LNCaP clone FGC (cell line): ENCODE results near the gene JARID2.

- RRBS, 2 experiments: no CpG with 5 or more reads among the region's 7 CpGs
Measured at GRCh38 chr6:14133703-14134223, 16.2 kb downstream of the CD83 start.

- RRBS, 2 experiments: no CpG with 5 or more reads among the region's 5 CpGs
Measured at GRCh38 chr6:14134639-14135144, 17.1 kb downstream of the CD83 start.

GRCh38 chr6:14211522-14212248 is 94.1 kb downstream of the CD83 start:
- RRBS, 2 experiments: no CpG with 5 or more reads among the region's 29 CpGs

DNA sequence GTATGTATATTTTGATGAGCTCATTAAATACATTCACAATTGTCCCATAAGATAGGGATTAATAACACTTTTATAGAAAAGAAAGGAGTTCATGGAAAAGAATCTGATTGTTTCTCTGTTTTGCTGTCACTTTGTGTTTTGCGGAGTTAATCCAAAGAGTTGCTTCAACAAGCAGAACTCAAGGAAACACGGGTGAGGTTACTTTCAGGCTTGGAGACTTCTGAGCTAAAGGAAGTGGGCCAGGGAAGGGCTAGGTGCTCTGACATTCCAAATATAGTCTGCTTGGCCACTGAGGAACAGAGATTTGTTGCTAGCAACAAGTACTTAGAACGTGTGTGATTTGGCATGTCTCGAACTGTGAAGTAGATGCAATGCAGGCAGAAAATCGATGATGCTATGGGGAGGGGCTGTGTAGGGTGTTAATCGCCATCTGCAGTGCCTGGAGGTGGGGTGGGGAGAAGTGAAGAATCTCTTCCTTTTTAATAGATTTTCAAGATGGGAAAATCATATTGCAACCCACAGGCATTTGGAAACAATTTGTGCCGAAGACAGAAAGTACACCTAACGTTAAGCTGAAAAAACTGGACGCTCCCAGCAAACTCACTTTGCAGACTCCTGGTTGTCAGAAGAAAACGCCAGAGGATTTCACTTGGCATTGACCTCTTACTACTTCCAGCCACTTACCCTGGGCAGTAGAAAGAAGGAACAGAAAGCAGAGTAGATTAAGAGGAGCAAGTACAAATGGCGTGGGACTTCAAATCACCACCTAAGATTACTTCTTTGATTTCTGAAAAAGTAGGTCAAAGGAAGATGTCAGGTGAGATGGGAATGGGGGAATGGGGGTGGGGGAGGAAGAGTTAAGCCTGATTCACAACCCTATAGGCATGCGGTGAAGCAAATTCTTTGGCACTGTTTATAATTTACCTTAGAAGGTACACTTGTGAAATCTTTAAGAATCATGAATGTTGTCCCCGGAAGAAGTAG is 314.0 kb downstream of the CD83 start:
- RRBS, 2 experiments: no CpG with 5 or more reads among the region's 13 CpGs

- RRBS, 2 experiments: no CpG with 5 or more reads among the region's 8 CpGs
Measured at GRCh38 chr6:14660911-14661685, 543.5 kb downstream of the CD83 start.

DNA sequence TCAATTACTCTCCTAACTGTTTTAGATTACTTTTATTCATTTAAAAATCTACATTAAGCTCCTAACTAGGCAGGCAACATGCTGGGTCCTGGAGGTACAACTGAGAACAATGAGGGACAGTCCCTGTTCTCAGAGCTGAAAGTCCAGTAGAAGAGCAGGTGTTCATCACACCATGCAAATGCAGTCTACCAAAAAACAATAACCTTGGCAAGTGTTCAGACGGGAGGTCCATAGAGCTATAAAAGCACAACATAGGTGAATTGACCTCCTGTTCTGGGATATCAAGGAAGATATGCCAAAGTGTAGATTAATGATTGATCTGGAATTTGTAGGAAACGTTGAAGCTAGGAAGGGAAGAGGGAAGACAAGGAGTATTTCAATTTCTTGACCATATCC is 485.9 kb upstream of the JARID2 start:
- RRBS, 2 experiments: no CpG with 5 or more reads among the region's 2 CpGs

- RRBS, 2 experiments: no CpG with 5 or more reads among the region's 8 CpGs
Measured at GRCh38 chr6:14777486-14778086, 468.3 kb upstream of the JARID2 start.

GRCh38 chr6:14841976-14842351 is 403.9 kb upstream of the JARID2 start:
- RRBS, 2 experiments: no CpG with 5 or more reads among the region's 7 CpGs

DNA sequence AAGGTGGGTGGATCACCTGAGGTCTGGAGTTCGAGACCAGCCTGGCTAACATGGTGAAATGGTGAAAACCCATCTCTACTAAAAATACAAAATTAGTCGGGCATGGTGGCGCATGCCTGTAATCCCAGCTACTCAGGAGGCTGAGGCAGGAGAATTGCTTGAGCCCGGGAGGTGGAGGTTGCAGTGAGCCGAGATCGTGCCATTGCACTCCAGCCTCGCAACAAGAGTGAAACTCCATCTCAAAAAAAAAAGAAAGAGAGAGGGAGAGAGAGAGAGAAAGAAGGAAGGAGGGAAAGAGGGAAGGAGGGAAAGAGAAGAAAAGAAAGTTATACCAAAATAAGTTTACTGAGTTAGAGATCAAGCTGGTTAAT is 341.3 kb upstream of the JARID2 start:
- RRBS, 2 experiments: no CpG with 5 or more reads among the region's 7 CpGs

- RRBS, 2 experiments: no CpG with 5 or more reads among the region's 5 CpGs
Measured at GRCh38 chr6:15101174-15101396, 144.8 kb upstream of the JARID2 start.

GRCh38 chr6:15243423-15243929 is 2.4 kb upstream of the JARID2 start:
- RRBS, 2 experiments: no CpG with 5 or more reads among the region's 5 CpGs

DNA sequence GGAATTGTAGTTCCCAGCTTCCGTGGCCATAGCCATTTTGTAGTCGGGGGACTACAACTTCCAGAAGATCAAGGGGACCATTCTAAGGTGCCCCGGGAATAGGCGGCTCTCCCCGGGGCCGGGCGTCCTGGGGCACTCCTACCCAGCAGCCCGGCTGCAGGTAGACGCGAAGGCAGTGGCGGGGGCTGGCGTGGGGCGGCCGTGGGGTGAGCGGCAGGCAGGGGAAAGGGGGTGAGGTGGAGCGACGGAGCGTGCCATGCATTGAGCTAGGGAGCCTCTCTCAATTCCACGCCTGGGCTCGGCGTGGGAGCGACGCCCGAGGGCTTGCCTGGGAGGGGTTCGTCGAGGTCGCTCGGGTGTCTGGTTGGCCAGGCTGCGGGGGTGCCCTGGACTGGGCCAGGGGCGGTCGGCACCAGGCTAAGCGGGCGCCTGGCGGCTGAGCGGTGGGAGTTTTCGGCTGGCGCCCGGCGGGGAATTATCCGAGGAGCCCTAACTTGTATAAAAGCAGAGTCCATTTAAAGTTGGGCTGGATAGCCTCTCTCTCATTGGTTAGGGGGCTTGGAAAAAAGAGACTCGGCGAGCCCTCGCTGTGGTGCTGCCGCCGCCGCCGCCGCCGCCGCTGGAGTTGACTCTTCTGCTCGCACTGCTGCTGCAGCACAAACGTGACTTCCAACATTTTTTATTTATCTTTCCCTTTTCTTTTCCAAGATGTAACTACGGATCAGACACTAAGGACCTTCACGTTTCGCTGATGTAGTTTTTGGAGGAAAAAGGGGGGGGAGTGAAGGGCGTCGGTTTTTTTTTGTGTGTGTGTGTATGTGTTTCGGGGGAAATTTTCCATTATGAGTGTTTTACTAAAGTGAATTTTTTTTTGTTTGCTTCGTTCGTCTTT is at the start of gene JARID2:
TSS of gene JARID2 (plus strand) at position 622 of the 892 bp plus-strand sequence.
- RRBS, 2 experiments: no CpG with 5 or more reads among the region's 60 CpGs

DNA sequence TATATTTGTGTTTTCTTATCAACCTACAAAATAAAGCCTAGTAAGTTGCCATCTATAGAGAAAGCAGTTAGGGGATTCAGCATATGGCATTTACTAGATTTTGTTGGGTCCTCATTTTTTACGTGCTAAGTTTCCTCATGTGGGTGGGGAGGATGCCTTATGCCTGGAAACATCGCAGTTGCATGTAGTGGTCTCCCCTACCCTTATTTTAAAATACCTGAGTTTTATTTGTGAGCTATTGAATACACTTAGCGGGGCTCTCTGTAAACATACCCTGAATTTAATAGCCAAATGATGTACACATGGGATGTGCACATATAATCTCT is 27.1 kb downstream of the JARID2 start:
- RRBS, 2 experiments: no CpG with 5 or more reads among the region's 3 CpGs

DNA sequence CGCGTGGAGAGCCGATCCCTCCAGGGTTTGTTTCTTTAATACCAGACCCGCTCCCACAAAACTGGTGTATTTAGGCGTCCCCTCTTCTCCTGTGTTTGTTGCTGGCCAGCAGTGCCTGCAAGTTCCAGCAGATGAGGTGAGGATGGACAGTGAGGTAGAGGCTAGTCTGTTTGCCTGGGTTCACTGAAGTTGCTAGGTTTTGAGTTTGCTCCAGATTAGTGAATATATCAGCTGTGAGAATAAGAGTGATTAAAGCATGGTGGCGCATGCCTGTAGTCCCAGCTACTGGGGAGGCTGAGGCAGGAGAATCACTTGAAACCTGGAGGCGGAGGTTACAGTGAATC is 71.9 kb downstream of the JARID2 start:
- RRBS, 2 experiments: no CpG with 5 or more reads among the region's 7 CpGs

- RRBS, 2 experiments: no CpG with 5 or more reads among the region's 7 CpGs
Measured at GRCh38 chr6:15338515-15339272, 92.8 kb downstream of the JARID2 start.

DNA sequence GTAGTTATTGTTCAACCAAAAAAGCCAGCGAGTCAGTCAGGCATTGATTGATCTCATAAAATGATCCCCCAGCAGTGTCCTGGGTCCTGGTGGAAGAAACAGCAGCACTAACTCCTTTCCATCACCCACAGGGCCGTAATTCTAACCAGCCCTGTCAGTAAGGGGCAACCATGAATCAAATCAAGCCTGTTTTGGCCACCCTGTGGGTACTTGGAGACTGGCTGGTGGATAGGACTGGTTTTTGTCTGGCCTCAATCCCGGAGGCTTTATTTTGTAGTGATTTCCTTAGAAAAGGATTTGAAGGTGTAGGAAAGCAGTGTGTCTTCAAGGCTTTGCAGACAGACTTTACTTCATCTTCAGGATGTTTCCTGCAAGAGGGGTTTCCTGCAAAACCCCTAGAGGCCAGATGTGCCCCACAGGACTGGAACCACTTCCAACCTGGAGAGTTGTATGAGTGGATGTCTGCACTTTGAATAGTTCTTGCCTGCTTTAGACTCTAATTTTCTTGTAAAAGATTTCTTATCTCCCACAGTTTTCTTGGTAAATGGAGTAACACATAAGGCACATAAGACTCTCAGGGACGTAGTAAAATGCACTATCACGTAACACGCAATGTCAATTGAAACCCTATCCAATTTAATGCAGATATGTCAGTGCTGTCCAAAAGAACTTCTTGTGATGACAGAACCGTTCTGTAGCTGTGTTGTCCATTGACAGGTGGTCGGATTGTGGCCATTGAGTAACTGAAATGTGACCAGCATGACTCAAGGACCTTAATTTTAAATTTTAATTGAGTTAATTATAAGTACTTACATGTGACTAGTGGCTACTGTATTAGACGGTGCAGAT is 118.5 kb downstream of the JARID2 start:
- RRBS, 2 experiments: no CpG with 5 or more reads among the region's 9 CpGs

GRCh38 chr6:15373700-15374299 is 127.9 kb downstream of the JARID2 start:
- RRBS, 2 experiments: no CpG with 5 or more reads among the region's 10 CpGs

DNA sequence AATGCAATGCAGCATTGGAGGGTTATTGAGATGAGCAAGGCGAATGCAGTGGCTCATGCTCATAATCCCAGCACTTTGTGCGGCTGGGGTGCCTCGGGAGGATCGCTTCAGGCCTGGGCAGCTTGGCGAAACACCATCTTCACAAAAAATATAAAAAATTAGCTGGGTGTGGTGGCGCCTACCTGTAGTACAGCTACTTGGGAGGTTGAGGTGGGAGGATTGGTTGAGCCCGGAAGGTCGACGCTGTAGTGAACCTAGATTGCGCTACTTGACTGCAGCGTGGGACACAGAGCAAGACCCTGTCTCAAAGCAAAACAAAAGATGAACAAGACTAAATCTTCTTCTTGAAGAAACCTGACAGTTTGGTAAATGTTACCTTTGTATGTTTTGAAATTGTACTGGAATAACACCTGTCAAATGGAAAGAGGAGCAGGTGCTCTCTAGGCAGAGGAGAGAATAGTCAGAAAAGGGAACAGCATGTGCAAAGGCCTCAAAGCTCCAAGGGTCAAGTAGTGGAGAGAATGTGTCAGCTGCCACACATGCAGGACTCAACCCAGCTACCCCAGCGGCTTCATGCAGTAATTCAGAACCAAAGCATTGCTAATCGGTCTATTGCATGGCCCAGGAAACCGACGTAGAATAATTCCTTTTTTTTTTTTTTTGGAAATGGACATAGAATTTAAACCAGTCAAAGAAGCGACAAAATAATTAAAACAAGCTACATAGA is 148.6 kb downstream of the JARID2 start:
- RRBS, 2 experiments: no CpG with 5 or more reads among the region's 16 CpGs

GRCh38 chr6:15468312-15468891 is 194.4 kb downstream of the DTNBP1 start:
- RRBS, 2 experiments: no CpG with 5 or more reads among the region's 9 CpGs

GRCh38 chr6:15473404-15474293 is 189.2 kb downstream of the DTNBP1 start:
- RRBS, 2 experiments: no CpG with 5 or more reads among the region's 10 CpGs